ENCODE results near the genes MEAK7, ZDHHC7 and CIBAR2.

DNA sequence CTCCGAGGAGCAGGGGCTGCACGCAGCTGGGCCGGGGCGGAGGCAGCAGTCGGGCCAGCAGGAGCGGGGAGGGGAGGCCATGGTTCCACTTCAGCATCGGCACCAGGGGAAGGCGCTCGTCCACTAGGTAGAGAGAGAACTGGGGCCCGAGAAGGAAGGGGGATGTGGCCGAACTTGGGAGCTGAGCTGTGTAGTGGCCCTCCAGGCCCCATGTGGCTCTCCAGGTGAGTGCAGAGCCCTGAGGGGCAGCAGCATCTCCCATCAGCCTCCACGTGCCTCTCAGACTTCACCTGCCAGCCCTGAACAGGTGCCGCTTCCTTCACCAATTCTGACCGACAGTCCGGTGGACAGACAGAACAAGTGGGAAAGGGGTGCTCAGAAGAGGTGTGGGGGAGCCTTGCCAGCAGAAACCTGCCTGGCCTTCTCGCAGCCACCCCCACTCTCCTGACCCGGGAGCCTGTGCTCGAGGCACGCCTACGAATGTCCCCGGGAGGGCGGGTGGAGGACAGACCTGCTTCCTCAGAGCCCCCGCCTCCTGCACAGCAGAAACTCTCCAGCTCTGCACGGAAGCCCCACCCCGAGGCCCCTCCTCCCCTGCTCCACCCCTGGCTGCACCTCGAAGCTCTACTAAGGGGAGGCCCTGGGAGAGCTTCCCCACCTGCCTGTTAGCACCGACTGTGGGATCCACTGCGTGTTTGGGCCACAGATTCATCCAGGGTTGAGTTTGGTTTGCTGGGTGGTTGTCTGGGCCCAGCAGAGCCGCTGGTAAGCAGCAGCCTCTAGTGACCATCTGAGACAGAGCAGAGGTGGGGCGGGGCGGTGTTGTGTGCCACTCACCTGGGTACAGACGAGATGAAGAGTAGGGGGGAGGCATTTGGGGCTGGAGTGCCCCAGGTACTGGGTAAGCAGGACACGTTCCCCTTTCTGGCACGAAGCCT, 6.4 kb downstream of the TAF1C start:
- RRBS = no CpG with 5 or more reads among the region's 34 CpGs

DNA sequence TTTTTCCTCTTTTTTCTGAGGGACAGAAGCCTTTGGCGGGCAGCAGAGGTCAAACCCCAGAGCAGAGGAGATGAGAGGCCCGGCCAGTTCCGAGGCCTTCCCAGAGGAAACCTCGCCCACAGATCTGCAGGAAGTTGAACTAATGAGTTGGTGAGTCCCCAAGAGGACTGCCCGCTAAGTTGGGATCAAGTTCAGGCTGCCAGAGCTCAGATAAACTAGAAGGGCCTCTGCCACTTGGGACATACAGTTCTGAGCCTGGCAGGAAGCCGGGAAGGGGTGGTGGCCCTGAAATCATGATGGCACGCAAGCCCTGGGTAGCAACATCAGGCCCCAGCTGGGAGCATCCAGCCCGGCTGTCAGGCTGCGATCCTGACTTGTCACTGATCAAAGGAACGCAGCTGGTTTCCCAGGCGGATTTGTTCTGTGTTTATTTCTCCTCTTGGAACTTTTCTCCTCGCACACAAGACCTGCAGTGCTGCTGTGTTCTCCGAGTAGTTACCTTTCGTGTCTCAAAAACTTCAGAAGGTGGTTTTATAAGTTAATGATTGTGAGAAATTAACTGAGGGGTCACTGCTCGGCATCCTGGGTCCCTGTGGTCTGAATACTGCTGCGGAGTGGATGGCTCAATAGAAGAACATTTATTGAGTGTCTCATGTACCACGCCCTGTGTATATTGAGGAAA, 8.0 kb upstream of the WFDC1 start:
- RRBS = 6% methylated on average over 2 of the region's 17 CpGs

DNA sequence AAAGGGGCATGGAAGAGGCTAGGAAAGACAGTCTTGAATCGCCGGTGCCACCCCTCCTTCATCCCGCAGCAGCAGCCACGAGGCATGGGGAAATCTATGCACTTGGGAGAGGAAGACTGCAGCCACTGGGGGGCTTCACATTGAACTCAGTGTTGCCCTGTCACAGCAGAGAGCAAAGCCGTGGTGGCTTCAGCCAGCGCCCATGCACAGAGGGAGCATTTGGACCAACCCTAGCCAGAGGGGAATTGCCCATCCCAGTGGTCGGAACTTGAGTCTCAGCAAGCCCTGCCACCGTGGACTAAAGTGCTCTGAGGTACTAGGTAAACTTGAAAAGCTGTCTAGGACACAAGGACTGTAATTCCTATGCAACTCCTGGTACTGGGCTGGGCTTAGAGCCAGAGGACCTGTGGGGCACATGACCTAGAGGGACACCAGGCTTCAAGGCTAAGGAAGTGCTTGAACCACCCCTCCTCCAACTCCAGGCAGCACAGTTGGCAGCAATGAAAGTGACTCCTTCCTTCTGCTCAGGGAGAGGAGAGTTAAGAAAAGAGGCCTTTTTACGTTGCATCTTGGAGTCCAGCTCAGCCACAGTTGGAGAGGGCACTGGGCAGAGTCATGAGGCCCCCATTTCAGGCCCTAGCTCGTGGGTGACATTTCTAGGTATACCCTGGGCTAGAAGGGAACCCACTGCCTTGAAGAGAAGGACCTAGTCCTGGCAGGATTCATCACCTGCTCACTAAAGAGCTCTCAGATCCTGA, 35.1 kb upstream of the ATP2C2 start:
- RRBS = no CpG with 5 or more reads among the region's 10 CpGs

DNA sequence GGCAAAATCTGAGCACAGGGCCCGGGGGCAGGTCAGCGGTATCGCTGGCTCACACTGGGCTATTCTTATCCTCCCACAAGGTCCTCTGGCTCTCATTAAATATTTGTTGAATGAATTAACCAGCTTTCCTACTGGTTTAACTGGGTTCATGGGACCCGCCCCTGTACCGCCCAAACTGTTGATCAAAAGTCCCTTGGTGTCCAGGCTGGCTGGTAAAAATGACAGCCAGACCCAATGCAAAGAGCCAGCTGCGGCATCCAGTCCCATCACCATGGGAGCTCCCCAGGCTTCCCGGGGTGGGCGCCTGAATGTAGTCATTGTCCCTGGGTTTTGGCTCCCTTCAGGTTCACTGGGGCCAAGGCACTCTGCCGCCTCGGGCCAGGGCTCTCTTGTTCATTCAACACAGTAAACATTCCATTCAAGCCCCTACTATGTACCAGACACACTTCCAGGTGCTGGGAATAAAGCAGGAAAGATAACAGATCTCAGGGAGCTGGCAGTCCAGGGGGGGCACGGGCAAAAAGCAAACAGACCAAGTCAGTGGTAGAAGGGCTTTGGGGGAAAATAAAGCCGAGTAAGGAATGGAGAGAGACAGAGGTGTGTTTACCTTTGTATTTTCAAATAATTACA, 11.7 kb upstream of the ATP2C2 start:
- RRBS = no CpG with 5 or more reads among the region's 12 CpGs

GRCh38 chr16:84358714-84359214, 9.6 kb upstream of the ATP2C2 start:
- RRBS = no CpG with 5 or more reads among the region's 12 CpGs

- RRBS = 1% methylated on average over 9 of the region's 50 CpGs
Measured at GRCh38 chr16:84503923-84505019, at the start of gene MEAK7. MEAK7 (minus strand) TSS chr16:84504659.

- RRBS = no CpG with 5 or more reads among the region's 15 CpGs
Measured at GRCh38 chr16:84537614-84538259, 33.3 kb upstream of the MEAK7 start.

DNA sequence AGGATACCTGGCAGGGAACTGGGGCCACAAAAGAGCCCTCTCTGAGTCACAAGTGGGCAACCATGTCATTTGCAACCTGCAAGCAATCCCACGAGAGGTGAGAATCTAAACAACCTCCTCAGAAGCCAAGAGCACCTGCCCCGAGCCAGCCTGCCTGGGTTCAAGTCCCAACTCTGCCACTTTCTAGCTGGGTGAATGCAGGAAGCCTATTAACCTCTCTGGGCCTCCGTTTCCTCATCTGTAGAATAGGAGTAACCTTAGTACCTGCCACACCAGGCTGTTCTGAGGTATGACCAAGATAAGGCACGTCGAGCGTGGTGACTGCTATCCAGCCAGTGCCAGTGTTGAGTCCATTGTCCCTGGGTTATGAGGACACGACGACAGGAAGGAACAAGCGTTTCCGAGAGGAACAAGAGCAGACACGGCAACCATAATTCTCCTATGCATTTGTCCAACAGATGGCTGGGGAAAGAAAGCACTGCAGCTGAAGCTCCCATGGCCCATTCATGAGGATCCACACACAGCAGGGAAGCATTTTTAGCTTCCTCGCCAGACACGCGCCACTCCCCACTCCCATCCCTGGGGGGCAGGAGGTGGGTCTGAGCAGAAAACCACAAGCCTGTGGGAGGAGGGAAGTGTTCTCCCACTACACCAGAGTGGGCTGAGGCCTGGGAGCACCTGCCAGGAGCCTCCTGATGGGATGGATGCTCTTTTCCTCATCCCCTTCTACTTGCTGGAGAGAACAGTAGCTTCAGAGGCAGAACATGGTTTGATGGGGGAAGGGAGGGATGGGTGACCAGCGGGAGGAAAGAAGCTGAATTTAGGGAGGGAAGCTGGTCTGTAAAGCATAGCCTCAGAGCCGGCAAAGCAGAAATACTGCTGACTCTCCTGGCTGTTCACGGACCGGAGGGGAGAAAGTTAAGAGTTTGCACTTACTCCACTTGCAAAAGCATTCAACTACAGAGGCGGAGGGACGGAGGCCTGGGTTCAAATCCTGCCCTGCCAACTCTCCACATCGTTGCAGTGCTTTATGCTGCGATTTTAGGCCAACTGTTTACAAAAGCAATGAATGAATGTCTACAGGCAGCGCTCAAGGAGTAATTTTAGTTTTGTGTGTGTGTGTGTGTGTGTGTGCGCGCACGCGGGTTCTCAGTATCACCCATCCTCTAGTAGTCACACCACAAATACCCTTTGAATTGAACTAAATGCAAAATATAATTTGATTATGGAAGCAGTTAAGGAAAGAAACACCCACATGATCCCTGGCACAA, 2.7 kb downstream of the COTL1 start:
- RRBS = no CpG with 5 or more reads among the region's 27 CpGs

- RRBS = no CpG with 5 or more reads among the region's 7 CpGs
Measured at GRCh38 chr16:84833139-84833326, 13.2 kb downstream of the CRISPLD2 start.

DNA sequence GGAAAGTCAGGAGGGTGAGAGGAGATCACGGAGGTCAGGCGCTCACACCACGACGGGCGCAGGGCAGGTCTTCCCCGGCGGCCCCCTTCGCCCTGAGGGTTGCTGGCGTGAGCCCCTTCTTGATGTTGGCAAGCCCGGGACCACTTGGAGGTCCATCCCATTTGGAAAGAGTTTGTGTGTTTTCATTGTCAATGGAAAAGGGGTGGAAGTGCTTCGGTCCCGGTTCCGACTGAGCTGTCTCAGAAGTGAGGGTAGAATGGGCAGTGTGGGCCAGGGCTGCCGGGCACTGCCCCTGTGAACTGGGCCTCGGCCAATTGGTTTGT, 14.3 kb downstream of the CRISPLD2 start:
- RRBS = 92% methylated on average over 9 of the region's 15 CpGs

DNA sequence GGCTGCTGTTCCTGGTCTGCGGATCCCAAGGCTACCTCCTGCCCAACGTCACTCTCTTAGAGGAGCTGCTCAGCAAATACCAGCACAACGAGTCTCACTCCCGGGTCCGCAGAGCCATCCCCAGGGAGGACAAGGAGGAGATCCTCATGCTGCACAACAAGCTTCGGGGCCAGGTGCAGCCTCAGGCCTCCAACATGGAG, 18.6 kb downstream of the CRISPLD2 start:
- RRBS = no CpG with 5 or more reads among the region's 6 CpGs

DNA sequence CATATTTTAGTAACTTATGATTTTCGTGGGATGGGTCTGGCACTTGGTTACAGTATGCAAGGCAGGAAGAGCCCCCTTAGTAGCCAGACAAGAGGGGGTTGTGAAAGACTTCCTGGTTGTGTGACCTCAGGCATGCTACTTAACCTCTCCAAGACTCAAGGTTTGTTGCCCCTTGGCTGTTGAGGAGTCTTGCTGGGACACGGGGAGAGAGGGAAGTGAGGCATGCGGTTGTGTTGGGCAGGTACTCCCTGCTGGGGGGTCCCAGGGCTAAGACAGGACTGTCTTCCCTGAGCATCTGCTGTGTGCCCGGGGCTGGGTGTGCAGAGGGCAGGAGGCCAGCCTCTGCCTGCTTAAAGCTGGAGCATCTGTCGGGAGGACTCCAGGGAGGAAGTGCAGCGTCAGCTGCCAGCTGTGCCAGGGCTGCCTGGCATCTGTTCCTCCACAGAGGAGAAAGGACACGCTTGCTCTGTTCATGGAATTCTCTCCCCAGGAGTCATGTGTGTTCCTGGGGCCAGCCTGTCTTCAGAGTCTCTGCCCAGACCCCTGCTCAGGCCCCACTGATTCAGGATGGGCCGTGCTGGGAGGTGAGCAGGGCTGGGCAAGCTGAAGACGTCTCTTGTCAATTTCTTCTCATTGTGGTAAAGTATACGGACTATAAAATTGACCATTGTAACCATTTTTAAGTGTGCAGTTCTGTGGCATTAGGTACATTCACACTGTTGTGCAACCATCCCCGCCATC, 24.1 kb downstream of the CRISPLD2 start:
- RRBS = no CpG with 5 or more reads among the region's 11 CpGs

- RRBS = no CpG with 5 or more reads among the region's 27 CpGs
Measured at GRCh38 chr16:84868954-84869792, 49.4 kb downstream of the CRISPLD2 start.

DNA sequence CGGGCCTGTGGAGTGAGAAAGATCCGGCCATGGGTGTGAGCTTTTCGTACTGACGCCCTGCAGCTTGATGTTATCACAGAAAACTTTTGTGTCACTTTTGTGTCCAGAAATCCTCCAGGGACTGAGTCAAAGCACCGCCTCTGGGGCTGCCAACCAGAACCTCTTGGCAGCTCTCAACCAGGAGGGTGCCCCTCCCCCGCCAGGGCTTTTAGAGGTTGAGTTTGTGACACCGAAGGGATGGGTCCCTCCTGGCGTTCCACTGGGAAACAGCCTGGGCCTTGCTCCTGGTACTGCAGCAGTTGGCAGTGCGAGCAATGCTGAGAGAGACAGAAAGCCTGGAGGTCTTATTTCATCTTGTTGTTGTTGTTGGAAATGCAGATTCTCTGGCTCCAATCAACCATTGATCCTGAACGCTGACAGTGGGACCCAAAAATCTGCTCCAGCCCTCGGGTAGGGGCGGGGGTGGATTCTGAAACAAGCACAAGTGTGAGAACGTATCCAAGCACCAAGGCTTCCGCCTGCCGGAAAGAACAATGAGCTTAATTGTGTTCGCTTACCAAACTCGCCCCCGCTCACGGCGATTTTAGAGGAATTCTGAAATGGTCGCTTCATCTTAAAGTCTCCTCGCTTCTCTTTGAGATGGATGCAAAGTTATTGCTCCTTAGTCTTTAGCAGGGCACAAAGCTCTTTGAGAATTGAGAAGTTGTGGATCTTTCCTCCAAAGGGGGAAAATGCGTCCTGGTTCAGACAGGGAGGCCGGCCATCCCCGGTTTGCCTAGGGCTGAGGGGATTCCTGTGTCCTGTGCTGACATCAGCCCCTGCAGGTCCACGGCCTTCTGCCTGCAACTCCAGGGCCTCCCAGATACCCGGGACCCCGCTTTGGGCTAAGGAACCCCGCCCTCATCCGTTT, 65.2 kb downstream of the CRISPLD2 start:
- RRBS = 39% methylated on average over 2 of the region's 30 CpGs

DNA sequence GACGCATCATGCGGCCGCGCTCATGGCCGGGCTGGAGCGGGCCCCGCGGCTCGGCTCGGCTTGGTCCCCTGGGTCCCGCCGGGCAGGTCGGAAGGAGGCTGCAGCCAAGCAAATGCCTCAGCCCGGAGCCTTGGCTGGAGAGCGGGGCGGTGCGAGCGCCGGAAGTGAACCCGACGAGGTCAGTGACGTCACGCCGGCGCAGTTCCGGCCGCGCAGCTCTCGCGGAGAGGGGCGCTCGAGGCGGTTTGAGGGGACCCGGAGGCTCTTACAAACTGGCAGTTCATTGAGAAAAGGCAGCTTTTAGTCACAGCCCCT, at the start of gene ZDHHC7:
Gene ZDHHC7 (minus strand): TSS at position 166 of the 315 bp plus-strand sequence.
- RRBS = 2% methylated on average over 28 of the region's 34 CpGs

GRCh38 chr16:85082409-85083214, 29.7 kb downstream of the CIBAR2 start:
- RRBS = 33% methylated on average over 13 of the region's 32 CpGs

GRCh38 chr16:85112190-85112814, at the start of gene CIBAR2:
CIBAR2 (minus strand) TSS chr16:85112472.
- RRBS = 34% methylated on average over 11 of the region's 21 CpGs

GRCh38 chr16:85126616-85127346, 14.5 kb upstream of the CIBAR2 start:
- RRBS = 6% methylated on average over 5 of the region's 24 CpGs

DNA sequence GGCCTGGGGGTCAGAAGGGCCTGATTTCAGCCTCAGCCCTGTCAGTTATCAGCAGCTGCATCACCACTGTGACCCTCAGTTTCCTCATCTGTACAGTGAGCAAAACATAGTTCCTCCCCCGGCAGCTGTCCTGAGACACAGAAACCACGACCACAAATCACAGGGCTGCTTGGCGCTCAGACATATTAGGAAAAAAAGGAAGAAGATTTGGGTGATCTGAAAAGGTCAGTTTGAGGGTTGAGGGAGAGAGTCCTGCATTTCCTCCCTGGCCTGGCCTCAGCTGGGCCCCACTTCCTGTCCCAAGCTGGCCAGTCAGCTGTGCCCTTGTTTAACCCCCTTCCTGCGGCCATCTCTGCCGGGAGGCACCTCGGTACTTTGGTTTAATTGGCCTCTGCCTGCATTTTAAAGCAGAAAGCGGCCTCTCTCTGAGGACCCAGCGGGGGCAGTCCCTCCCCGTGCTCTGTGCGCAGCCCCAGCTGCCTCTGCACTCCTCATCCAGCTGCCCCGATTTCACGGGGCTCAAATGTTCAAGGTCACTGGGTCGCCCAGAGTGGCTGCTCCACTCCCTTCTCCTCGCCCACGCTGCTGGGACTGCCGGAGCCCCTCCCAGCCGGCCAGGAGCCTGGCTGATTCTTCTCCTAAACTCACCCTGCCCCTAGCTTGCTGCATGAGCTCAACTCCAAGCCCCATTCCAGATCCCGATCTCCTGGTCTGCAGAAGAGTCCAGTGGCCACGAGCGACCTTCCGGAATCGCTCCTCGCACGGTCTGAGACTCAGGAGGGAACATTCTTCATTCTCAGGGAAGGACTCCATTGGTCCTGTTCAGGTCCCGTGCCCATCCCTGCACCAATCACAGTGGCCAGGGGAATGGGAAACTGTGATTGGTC, 24.1 kb upstream of the CIBAR2 start:
- RRBS = no CpG with 5 or more reads among the region's 25 CpGs

GRCh38 chr16:85137408-85138000, 25.2 kb upstream of the CIBAR2 start:
- RRBS = 3% methylated on average over 7 of the region's 25 CpGs